Measurements from ENCODE around the gene NUDT5.

- PRO-cap, 3 experiments: no peak in any of the 3 experiments
- RAMPAGE, long total RNA, 4 experiments: no peak in any of the 4 experiments
- RRBS: no CpG with 5 or more reads among the region's 38 CpGs
These were observed 277.7 kb downstream of the GATA3 start for GRCh38 chr10:8331936-8332904.

GRCh38 chr10:8594131-8594498 is 539.6 kb downstream of the GATA3 start:
- PRO-cap, 3 experiments: no peak in any of the 3 experiments
- RAMPAGE, long total RNA, 4 experiments: no peak in any of the 4 experiments
- RRBS: no CpG with 5 or more reads among the region's 9 CpGs

- PRO-cap, 3 experiments: no peak in any of the 3 experiments
- RAMPAGE, long total RNA, 4 experiments: no peak in any of the 4 experiments
- RRBS: no CpG with 5 or more reads among the region's 4 CpGs
These were observed 897.2 kb downstream of the GATA3 start for GRCh38 chr10:8951707-8952046.

GRCh38 chr10:8969910-8970458 is 915.5 kb downstream of the GATA3 start:
- PRO-cap, 3 experiments: no peak in any of the 3 experiments
- RAMPAGE, long total RNA, 4 experiments: no peak in any of the 4 experiments
- RRBS: no CpG with 5 or more reads among the region's 3 CpGs

GRCh38 chr10:9301396-9301845 is 1246.9 kb downstream of the GATA3 start:
- PRO-cap, 3 experiments: no peak in any of the 3 experiments
- RAMPAGE, long total RNA, 4 experiments: no peak in any of the 4 experiments
- RRBS: no CpG with 5 or more reads among the region's 5 CpGs

DNA sequence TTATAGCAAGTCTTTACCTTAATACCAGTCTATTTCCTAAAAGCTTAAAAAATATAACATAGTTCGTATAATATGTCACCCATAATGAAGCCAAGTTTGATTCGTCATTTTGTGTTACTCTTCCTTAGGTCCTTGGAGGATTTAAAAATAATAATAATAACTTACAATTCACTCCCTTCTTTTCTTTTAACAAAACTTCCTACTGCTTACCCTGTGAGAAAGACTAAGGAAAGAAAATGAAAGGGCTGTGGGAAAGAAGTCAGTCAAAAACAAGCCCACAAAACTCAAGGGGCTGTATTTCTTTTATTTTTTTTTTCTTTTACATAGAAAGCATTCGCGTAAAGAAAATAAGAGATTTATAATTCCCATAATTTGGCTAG is 187.3 kb upstream of the CELF2 start:
- PRO-cap, 3 experiments: no peak in any of the 3 experiments
- RAMPAGE, long total RNA, 4 experiments: no peak in any of the 4 experiments
- RRBS: no CpG with 5 or more reads among the region's 4 CpGs

DNA sequence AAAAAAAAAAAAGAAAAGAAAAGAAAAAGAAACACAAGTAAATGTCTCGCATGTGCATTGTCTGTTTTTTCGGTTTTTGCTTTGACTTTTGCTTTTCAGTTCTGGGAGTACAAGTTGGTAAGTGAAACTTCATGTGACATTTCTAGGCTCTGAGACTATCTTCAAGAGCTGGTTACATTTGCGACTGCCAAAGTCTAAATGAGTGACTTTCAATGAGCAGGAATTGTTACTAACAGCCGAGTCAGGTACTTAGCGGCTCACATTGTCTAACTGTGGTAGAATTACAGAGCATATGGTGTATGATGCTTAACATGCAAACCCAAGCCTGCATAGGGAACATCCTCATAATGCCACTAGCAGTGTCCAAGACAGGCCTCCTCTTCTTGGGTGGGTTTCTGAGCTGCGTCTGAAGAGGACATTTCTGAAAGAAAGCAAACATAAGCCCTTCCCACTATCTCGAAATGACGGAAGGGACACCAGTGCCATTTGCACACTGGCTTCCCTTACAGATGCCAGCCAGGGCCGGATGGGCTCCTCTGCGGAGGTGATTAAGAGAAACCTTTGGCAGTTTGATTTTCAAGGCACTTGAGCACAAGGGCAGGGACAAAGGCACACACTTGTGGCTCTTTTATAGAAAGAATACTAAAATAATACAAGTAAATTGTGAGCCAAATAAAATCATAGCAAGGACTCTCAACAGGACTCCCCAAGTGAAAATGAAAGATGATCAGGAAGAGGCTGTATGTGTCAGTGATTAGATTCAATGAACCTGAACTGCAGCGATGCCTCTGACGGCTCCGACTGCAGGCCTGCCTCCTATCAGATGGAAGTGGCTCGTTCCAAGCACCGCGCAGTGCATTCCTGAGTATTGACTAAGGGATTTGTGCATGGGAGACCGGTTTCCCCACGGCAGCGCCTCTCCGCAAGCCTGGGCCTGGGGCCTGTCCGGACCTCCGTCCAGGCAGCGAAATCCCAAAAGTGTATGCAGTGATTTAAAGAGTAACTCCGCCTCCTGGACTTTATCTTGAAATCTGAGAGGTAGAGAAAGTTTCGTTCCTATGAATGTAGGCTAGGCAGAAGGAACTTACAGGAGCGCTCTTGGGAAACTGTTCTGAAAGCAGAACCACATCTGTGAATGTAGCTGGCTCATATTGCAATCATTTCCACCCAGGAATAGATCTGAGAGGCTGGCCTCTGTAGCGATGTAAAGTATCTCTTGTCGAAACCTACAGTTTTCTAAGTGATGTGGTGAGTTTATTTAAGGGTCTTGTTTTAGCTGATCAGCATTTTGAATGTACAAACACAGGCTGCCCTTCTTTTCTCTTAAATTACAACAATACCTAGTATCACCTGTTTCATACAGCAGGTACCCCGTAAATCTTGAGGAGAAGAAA is 106.5 kb upstream of the CELF2 start:
- PRO-cap, 3 experiments: peak in 1 of 3 experiments; most common plus-strand start position 868 of the sequence (in 1)
- RAMPAGE, long total RNA, 4 experiments: no peak in any of the 4 experiments
- RRBS: 22% methylated on average over 5 of the region's 29 CpGs

GRCh38 chr10:11014558-11015241 is 3.0 kb upstream of the CELF2 start:
- PRO-cap, 3 experiments: no peak in any of the 3 experiments
- RAMPAGE, long total RNA, 4 experiments: no peak in any of the 4 experiments
- RRBS: no CpG with 5 or more reads among the region's 12 CpGs

DNA sequence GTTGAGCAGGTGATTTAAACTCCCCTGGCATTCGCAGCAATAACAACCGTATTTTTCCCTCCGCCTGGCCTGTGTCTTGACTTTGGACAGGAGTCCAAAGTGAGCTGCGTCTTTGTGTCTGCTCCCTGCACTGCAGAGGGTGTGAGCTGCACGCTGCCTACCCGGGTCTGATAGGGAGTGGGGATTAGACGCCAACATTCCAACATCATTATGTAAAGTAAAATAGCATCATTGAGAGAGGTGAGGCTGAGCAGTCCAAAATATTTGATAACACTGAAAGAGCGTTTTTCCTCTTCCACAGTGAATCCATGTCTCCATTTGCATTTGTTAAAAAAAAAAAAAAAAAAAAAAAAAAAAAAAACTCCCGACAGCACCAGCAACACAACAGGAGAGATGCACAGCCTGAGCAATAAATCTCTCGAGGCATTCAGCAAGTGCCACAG is 68.6 kb downstream of the CELF2 start:
- PRO-cap, 3 experiments: no peak in any of the 3 experiments
- RAMPAGE, long total RNA, 4 experiments: no peak in any of the 4 experiments
- RRBS: no CpG with 5 or more reads among the region's 10 CpGs

GRCh38 chr10:11157604-11158012 is 139.9 kb downstream of the CELF2 start:
- PRO-cap, 3 experiments: no peak in any of the 3 experiments
- RAMPAGE, long total RNA, 4 experiments: no peak in any of the 4 experiments
- RRBS: no CpG with 5 or more reads among the region's 4 CpGs

- PRO-cap, 3 experiments: no peak in any of the 3 experiments
- RAMPAGE, long total RNA, 4 experiments: no peak in any of the 4 experiments
- RRBS: no CpG with 5 or more reads among the region's 16 CpGs
These were observed 205.6 kb downstream of the CELF2 start for GRCh38 chr10:11223011-11223996.

DNA sequence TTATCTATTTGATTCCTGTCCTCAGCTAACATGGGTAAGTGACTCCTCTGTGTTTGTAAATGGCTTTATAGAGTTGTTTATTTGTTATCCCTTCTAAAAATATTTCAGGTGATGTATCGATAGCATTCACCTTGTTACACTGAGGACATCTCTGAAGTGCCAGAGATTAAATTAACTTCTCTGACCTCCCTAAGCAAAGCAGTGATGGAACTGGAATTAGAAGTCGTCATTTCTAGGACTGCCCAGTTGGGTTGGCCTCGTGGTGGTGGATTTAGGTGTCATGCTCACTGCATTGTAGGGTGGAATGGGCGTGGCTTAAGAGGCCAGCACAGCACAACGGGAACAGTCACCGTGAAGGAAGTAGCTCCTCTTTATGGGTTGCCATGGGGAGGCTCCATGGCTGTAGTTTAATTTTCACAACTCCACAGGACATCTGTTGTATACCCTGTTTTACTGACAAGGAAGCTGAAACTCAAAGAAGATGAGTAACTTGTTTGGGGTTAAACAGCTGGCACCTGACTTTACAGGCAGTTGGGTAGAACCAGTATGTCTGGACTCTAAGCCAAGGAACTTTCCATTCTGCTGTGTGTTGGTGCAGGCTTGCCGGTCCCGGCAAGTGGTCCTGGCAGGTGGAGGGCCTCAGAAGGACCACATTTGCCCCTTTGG is 208.2 kb downstream of the CELF2 start:
- PRO-cap, 3 experiments: no peak in any of the 3 experiments
- RAMPAGE, long total RNA, 4 experiments: no peak in any of the 4 experiments
- RRBS: no CpG with 5 or more reads among the region's 8 CpGs

- PRO-cap, 3 experiments: no peak in any of the 3 experiments
- RAMPAGE, long total RNA, 4 experiments: no peak in any of the 4 experiments
- RRBS: no CpG with 5 or more reads among the region's 9 CpGs
These were observed 212.5 kb downstream of the CELF2 start for GRCh38 chr10:11229906-11230829.

DNA sequence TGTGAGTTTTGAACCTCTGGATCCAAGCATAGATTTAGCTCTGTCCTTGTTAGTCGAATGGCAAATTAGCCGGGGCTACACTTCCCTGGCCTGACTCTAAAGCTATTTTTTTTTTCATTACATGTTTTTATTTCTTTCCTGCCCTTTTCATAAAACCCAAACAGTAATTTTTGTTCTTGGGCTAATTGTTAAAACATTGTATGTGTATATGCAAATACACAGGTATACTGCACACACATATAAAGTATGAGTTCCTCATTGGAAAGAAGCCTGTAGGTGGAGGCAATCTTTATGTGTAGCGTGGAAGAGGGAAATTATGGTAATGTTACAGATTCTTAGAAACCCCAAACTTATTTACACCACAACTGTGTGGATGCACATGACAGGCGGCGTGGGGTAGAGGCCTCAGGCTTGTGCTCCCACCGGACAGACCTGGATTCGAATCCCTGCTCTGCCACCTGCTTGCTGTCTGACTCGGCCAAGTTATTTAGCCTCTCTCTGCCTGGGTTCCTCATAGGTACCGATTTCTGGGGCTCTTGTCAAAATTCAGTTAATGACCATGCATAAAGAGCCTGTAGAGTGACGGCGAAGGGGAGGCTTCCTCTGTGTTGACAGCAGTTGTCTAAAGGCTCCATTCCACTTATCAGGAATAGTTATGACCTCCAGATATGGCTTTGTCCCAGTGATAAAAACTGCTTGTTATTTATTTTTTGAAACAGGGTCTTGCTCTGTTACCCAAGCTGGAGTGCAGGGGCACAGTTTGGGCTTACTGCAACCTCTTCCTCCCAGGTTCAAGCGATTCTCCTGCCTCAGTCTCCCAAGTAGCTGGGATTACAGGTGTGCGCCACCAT is 223.1 kb downstream of the CELF2 start:
- PRO-cap, 3 experiments: no peak in any of the 3 experiments
- RAMPAGE, long total RNA, 4 experiments: no peak in any of the 4 experiments
- RRBS: no CpG with 5 or more reads among the region's 13 CpGs

DNA sequence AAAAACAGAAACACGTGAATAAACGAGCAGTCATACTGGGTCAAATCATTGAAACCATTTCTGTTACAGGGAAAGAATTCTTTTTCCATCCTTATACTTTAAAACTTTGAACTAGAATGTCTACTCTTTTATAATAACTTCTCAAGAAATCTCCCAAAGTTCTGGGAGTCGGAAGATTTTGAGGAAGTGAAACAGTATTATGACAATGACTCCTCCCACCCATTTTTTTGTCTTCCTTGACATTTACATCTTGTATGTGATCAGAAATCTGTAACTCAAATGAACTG is 227.3 kb downstream of the CELF2 start:
- PRO-cap, 3 experiments: no peak in any of the 3 experiments
- RAMPAGE, long total RNA, 4 experiments: no peak in any of the 4 experiments
- RRBS: no CpG with 5 or more reads among the region's 3 CpGs

- PRO-cap, 3 experiments: no peak in any of the 3 experiments
- RAMPAGE, long total RNA, 4 experiments: start-site peak on the plus strand in 1 of 4 experiments, at chr10:11328904-11328981 at its widest, 8 reads per replicate
- RRBS: no CpG with 5 or more reads among the region's 20 CpGs
These were observed 282.8 kb downstream of the USP6NL start for GRCh38 chr10:11328252-11329350.

GRCh38 chr10:11793658-11794343 is 29.4 kb upstream of the PROSER2 start:
- PRO-cap, 3 experiments: no peak in any of the 3 experiments
- RAMPAGE, long total RNA, 4 experiments: no peak in any of the 4 experiments
- RRBS: no CpG with 5 or more reads among the region's 11 CpGs

GRCh38 chr10:11799311-11799817 is 23.8 kb upstream of the PROSER2 start:
- PRO-cap, 3 experiments: no peak in any of the 3 experiments
- RAMPAGE, long total RNA, 4 experiments: no peak in any of the 4 experiments
- RRBS: no CpG with 5 or more reads among the region's 14 CpGs

GRCh38 chr10:11831994-11832348 is 8.8 kb downstream of the PROSER2 start:
- PRO-cap, 3 experiments: no peak in any of the 3 experiments
- RAMPAGE, long total RNA, 4 experiments: no peak in any of the 4 experiments
- RRBS: no CpG with 5 or more reads among the region's 4 CpGs

- PRO-cap, 3 experiments: peak in 3 of 3 experiments; most common plus-strand start chr10:12195942 (in 2); most common minus-strand start chr10:12195879 (in 3)
- RAMPAGE, long total RNA, 4 experiments: start-site peak on the plus strand in 1 of 4 experiments, at chr10:12195925-12195981 at its widest, 67 reads per replicate; start-site peak on the minus strand in 3 of 4 experiments, at chr10:12195821-12195895 at its widest, 385 to 1,057 reads per replicate
- RRBS: 1% methylated on average over 13 of the region's 39 CpGs
These were observed at the start of gene NUDT5 for GRCh38 chr10:12195360-12196030. Gene NUDT5 (minus strand): TSS chr10:12195891.